SJSA1 (cell line): Measurements from ENCODE around the gene ZNF92.

GRCh38 chr7:56537975-56538486, 421.8 kb upstream of the NUPR2 start:
- RAMPAGE, long total RNA = no peak

DNA sequence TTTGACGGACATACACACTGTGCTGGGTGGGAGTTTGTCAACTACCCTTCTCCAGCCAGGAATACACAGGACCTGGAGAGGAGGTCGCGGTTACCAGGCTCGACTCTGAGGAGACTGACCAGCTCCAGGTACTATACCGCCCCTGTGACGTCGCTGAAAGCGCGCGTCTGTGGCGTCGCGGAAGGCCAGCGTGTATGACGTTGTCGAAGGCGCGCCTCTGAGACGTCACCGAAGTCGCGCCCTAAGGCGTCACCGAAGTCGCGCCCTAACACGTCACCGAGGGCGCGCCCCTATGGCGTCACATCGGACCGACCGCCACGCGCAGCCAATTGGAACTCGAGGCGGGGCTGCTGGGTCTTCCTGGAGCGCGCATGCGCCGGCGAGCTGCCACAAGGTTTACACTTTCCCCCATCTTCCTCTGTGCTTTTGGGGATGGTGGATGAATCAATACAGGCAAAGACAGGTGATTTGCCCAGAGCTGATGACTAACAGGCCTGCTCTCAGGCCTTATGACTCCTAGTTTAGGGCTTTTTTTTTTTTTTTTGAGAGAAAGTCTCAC, 249.9 kb downstream of the ZNF479 start:
- RAMPAGE, long total RNA = no peak

DNA sequence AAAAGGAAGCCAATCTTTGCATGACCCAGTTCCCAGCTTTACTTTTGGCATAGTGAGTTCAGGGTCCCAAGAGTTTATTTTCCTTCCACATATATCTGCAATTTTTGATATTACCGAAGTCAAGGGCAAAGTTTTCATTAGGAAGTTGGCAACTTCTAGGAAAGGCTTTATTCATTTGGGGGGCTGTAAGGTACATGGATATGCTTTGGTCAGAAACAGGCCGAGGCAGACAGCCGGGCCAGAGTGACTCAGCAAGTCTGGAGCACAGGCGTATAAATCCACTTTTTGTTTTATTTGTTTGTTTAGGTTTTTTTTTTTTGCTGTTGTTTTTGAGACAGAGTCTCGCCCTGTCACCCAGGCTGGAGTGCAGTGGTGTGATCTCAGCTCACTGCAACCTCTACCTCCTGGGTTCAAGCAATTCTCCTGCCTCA, 3.7 kb downstream of the ZNF680 start:
- RAMPAGE, long total RNA = no peak

DNA sequence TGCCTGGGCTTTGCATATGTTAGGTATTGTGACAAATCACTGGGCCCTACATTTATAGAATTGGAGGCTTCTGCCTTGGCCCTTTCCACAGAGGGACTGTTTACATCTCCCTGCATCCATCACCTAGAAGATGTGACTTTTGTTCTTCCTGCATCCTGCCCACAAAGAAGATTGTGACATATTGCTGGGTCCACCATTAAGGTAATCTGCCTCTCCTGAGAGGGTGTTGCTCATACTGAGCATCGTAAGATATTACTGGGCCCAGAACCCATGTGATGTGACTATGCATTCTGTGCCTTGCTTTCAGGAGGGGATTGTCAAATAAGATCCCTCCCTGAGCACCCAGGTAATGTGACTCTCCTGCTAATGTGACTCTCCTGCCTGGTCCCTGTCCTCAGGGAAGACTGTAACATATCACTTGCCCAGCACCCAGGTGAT, 7.0 kb upstream of the ZNF107 start:
- RAMPAGE, long total RNA = no peak

DNA sequence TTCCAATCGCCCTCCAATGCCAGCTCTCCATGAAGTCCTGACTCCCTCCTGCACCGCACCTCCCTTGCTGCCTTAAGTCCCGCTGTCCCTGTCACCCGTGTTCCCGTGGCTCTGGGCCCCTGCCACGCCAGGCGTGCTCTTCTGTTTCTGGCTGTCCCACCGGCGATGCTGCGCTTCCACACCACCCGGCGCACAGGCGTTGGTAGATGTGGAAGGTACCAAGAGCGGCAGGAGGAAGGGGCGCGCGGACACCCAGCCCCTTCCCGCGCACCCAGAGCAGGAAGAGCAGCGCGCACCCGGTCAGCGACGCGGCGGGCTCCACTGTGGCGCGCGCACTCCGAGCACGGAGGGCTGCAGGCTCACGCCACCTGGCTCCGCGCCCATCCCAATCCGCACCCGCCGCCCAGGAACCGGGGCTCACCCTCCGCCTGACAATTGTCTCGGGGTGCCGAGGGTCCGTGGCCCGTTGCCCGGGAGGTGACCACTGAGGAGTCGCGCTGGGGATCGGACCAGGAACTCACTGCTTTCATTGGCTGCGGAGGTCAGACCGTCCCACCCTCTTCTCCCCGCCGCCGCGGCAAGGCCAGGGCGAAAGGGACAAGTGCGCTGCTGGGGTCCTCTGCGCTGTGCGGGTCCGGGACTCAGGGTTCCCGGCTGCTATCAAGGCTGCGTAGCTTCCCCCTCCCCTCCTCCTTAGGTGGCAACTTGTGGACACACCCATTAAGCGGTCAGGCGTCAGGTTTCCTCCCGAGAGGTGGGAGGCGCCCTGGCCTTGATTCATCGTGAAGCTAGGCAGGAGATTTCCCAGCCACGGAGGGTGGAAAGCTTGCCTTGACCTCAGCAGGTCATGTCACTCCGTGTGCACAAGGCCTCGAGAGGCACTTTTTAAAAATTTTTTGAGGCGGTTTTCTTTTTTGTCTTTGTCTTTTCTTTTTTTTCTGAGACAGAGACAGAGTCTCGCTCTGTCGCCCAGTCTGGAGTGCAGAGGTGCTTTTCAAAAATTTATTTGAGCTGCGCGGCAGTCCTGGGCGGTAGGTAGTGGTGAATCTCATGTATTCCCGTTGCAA, 121.5 kb upstream of the ZNF92 start:
- RAMPAGE, long total RNA = no peak

- RAMPAGE, long total RNA = start-site peak on the plus strand at chr7:65373820-65373884, 84 and 63 reads in 2 replicates
These were observed at the start of gene ZNF92 for GRCh38 chr7:65373308-65374752. Gene ZNF92, plus strand, starts transcription at chr7:65373855.

DNA sequence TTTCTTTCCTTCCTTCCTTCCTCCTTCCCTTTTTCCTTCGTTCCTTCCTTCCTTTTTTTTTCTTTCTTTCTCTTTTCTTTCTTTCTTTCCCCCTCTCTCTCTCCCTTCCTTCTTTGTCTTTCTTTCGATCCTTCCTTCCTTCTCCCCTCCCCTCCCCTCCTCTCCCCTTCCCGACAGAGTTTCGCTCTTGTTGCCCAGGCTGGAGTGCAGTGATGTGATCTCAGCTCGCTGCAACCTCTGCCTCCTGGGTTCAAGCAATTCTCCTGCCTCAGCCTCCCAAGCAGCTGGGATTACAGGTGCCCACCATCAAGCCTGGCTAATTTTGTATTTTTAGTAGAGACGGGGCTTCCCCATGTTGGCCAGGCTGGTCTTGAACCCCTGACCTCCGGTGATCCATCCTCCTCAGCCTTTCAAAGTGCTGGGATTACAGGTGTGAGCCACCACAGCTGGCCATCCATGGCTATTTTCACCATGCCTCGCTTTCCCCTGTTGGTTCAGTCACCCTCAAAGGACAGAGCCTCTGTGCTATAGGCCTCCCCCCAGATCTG, 150.2 kb upstream of the VKORC1L1 start:
- RAMPAGE, long total RNA = no peak

DNA sequence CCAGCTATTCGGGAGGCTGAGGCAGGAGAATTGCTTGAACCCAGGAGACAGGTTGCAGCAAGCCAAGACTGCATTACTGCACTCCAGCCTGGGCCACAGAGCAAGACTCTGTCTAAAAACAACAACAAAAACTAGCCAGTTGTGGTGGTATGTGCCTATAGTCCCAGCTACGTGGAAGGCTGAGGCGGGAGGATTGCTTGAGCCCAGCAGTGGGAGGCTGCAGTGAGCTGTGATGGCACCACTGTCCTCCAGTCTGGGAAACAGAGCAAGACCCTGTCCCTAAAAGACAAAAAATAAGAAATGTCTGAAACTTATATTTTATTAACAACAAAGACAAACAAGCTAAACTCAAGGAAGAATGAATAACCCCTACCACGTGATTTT, 18.1 kb downstream of the ASL start:
- RAMPAGE, long total RNA = no peak

DNA sequence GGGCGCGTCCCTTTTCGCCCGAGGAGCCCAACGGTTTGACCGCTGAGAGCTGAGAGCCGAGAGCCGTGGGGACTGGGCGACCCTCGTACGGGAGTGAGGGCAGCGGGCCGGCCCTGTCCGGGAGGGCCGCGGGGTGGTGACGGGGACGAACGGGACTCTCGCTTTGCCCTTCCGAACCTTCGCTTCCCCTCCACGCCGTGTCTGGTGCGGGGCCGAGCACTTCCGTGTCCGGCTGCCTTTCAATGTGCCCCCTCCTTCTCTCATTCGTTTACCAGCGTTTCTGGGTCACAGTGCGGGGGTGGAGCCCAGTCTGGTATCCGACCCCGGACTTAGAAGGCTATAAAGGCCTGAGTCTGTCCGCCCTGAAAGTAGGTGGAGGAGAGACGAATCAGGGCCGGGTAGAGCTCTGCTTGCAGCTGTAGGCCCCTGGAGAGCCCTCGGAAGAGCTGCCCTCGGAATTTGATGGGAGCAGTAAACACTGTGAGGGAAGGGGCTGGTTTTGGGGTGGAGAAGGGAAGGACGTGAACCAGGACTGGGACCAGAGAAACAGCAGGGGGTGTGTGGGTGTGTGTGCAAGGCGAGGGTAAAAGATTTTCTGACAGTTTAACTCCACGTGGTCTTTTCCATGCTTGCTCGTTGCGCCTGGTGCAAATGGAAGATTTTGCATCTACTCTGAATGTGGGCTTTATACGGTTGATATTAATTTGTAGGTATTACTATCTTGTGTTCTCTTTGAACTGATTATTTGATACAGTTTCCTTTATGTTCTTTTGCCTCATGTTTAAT, 529 bp downstream of the CRCP start:
- RAMPAGE, long total RNA = no peak

GRCh38 chr7:66170676-66171331, 34.3 kb upstream of the TPST1 start:
- RAMPAGE, long total RNA = no peak

GRCh38 chr7:66184423-66184909, 20.7 kb upstream of the TPST1 start:
- RAMPAGE, long total RNA = no peak

DNA sequence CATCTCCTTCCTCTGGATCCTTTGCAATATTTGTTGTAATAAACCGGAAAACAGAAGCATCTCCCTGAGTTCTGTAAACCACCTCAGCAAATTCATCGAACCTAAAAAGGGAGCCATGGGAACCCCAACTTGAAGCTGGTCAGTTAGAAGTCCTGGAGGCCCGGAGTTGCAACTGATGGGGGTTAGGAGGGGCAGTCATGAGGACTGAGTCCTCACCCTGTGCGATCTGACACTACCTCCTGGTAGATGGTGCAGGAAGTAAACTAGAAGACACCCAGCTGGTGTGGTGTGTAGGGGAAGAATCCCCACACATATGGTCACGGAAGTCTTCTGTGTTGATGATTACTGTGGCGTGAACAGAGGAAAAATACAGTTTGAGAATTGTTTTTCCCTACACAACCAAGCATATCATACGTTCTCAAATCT, 164.7 kb upstream of the KCTD7 start:
- RAMPAGE, long total RNA = no peak

DNA sequence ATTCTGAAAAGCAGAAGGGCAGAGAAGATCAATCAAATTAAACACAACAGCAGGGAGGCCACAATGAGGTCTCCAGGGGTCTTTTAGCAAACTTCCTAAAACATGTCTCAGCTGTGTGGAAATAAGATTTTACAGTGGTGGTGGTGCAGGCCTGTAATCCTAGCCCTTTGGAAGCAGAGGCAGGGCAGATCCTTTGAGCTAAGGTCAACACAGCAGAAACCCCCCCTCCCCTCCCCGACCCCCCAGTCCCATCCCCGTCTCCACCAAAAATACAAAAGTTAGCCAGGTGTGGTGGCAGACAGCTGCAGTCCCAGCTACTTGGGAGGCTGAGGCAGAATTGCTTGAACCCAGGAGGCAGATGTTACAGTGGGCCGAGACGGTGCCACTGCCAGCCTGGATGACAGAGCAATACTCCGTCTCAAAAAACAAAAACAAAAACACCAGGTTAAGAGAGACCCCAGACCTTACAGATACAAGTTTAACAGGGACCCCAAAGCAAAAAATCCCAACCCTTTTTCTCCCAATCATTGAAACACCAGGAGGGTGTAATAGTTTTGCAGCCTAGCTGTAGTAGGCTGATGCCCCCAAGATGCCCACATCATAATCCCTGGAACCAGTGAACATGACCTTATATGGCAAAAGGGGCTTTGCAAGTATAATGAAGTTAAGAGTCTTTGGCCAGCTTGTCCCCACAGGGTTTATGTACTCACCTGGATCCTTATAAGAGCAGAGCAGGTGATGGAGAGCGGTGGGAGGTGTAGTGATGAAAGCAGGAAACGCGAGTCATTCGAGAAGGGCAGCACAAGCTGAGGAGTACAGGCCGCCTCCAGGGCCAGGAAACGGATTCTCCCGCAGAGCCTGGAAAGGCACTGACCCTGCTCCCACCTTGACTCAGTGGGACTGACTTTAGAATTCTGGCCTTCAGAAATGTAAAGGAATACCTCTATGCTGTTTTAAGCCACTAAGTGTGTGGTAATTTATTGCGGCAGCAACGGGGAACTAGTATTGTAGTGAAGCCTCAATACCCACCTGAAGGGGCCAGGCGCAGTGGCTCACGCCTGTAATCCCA, 138.0 kb upstream of the KCTD7 start:
- RAMPAGE, long total RNA = no peak

DNA sequence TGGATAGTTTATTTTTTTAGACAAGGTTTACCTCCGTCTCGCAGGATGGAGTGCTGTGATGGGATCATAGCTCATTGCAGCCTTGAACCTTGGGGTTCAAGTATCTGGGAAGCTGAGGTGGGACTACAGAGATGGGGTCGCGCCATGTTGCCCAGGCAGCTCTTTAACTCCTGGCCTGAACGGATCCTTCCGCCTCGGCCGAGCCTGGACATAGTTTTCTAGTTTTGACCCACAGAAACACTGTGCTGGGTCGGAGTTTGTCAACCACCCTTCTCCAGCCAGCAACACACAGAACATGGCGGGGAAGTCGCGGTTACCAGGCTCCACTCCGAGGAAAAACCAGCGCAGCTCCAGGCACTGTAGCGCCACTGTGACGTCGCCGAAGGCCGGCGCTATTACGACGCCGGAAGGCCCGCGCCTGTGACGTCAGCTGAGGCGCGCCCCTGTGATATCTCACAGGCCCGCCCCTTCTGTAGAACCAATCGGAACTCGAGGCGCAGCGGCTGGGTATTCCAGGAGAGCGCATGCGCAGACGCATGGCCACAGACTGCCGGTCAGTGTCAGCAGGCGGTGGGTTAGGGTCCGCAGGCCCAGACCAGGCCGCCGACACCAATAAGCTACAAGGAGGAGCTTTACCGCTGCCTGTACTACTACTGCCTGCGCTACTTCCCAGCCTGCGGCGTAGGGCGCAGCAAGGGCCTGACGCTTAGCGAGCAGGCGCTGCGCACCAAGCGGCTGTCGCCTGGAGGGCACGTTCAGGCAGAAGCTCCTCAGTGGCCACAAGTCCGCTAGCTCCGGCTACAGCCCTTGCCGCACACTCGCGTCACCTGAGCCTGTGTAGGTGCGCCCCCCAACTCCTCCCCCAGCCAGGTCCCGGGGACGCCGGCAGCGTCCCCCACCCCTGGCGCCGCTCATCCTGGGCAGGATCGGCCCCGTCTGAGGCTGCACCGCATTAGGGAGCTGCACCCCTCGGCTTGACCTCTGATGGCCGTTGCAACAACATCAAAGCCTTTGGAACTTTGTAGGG, 135.2 kb upstream of the KCTD7 start:
- RAMPAGE, long total RNA = no peak

- RAMPAGE, long total RNA = no peak
These were observed 73.7 kb upstream of the KCTD7 start for GRCh38 chr7:66555087-66555364.

- RAMPAGE, long total RNA = no peak
These were observed 71.5 kb upstream of the KCTD7 start for GRCh38 chr7:66556981-66557706.

- RAMPAGE, long total RNA = no peak
These were observed 9.6 kb upstream of the KCTD7 start for GRCh38 chr7:66619082-66619500.

DNA sequence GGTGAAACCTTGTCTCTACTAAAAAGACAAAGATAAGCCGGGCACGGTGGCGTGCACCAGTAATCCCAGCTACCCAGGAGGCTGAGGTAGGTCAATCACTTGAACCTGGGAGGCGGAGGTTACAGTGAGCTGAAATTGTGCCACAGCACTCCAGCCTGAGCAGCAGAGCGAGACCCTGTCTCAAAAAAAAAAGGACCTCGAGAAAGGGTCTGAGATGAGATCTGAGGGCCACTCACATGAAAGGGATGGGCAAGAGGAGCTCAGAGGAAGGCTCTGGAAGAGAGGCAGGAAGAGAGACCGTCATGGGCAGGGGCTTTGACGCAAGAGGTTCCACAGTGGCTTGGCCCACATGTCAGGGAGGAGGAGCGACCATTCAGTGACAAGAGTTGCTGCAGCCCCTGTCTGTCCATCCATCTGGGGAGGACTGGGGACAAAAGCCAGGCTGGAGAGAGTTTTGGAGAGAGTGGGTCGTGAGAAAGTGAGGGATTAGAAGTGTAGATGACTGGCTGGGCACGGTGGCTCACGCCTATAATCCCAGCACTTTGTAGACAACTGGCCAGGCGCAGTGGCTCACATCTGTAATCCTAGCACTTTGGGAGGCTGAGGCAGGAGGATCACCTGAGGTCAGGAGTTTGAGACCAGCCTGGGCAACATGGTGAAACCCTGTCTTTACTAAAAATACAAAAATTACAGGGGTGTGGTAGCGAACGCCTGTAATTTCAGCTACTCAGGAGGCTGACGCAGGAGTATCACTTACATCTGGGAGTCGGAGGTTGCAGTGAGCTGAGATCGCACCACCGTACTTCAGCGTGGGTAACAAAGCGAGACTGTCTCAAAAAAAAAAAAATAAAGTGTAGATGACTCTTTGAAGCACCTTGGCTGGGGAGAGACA, 45.2 kb upstream of the RABGEF1 start:
- RAMPAGE, long total RNA = no peak

DNA sequence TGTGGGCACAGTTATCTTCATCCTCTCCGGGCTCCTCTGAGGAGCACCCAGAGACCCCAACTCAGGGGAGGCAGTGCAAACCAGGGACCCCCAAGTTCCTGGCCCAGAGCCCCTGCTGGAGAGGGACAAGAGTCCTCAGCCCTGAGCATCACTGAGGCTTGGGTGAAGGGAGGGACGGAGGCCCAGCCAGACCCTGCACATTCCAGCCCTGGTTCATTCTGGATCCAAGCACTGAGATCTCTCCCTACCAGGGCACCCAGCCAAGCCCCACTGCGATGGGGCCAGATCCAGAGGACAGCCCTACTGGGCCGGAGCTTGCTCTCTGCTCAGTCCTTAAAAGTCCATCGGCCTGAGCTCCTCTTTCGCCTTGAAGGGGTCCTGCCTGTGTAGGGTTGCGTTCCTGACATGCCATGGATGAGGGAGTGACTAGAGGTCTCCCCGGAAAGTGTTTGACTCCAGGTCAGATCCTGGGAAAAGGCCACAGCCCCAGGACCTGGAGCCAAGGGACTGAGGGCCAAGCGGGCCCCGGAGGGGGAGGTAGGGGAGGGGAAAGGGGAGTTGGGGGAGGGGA, 40.5 kb upstream of the RABGEF1 start:
- RAMPAGE, long total RNA = no peak

GRCh38 chr7:66700532-66701383, 39.8 kb upstream of the RABGEF1 start:
- RAMPAGE, long total RNA = no peak